ENCODE results near the genes OR10G8, VSIG2, STT3A and CDON.

- PRO-cap = no peak
These were observed 8.1 kb downstream of the OR6M1 start for GRCh38 chr11:123798198-123798397.

DNA sequence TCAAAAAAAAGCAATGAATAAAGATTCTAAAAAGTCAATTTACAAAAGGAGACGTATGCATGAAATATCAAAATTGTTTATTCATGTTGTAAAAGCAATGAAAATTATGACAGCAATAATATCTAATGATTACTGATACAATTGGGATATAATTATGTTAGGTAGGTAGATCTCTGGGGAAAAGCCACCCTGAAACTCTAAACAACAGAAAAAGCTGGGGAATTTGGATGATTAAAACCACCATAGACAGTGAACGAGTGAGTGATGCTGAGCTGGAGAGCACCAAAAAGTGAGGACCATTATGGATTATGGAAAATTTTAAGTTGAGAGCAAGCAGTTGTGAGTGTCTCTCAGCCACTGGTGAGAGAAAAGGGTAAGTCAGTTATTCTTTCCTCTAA, at the start of gene OR10G8:
OR10G8 (plus strand) TSS at position 304 of the 398 bp plus-strand sequence.
- PRO-cap = no peak

- PRO-cap = no peak
These were observed 6.9 kb downstream of the OR8B12 start for GRCh38 chr11:124536457-124537046.

DNA sequence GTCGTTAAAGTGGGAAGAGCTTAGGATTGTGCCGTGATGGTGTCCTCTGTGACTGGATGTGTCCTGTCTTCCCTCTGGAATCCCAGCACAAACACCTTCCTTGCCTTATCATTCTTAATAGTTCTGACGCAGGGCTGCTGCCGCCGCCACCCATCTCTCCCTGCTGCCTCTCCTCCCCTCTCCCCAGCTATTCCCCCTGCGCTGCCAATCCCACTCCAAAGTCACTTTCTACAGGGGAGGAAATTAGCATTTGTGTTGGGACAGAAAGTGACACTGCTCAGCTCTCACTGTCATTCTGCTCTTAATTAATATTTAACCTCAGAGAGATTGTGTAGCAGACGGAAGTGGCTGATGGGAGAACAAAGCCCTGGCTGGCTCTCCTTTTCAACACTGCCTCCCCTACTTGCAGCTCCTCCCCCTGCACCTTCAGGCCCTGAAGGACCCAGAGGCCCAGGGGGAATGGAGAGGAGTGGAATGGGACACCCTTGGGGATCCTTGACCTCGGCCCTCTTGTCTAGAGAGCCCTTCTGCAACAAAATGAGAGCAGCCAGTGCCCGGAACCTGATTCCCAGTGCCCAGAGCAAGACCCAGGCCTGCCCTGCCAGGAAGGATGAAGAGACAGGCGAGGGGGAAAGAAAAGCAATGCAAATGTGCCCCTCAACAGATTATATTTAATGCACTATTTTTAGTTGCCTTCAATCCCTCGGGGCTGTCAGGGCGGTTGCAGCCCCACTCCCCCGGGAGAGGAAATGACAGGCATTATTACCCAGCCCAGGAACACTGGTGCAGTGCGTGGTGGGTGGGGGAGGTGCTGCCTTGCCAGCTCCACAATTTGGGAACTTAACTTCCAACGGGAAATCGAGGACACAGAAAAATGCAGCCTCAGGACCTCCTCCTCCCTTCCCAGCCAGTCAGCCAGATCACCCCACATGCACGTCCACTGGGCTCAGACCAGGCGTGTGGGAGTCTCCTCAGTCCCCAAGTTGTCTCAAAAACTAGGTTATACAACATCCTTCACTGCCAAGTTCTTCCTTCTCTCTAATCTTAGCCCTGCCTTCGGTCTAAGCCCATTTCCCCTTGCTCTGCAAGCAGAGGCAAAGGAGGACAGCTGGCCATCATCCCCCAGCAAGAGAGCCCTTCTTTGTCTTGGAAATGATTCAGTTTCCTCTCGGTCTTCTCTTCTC, 14.5 kb upstream of the NRGN start:
- PRO-cap = no peak

- PRO-cap = no peak
These were observed 3.7 kb downstream of the VSIG2 start for GRCh38 chr11:124748198-124748929.

DNA sequence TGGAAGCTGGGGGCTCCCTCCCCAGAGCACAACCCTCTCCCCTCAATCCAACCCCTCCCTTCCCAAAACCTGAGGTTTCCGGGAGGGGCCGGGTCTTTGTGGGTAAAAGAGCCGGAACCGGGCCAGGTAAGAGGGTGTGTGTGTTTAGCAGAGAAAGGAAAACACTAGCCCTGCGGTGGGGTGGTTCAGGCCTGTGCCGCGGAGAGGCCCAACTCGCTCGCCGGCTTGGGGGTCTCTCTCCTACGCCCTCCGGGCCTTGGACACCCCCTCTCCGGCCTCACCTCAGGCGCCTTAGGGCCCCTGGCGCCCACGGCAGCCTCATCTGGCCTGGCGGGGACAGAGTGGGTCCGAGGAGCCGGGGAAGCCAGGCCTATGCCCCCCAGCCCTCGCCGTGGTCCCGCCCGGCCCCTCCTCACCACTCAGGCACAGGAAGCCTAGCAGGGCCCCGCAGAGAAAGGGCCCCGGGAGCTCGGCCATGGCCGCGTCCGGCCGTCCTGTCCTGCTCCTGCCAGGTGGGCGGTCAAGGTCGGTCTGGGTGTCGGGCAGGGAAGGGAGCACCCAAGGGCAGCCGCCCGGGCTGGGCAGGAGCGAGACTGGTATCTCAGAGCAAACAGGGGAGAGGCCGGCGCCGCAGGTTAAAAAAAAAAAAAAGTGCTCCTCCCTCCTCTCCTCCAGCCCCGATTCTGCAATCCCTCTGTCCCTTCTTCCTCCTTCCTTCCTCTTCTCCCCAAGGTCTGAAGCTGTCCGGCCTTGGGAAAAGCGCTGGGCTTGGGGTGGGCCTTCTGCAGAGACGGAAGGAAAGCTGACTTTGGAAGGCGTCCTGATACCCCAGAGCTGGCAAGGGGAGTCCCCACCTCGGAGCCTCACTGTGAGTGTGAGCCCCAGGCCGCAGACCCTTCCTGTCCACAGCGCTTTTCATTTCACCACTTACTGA, at the start of gene VSIG2:
VSIG2 (minus strand) TSS at position 595 of the 934 bp plus-strand sequence.
- PRO-cap = unidirectional peak, plus-strand start at position 192 of the sequence

DNA sequence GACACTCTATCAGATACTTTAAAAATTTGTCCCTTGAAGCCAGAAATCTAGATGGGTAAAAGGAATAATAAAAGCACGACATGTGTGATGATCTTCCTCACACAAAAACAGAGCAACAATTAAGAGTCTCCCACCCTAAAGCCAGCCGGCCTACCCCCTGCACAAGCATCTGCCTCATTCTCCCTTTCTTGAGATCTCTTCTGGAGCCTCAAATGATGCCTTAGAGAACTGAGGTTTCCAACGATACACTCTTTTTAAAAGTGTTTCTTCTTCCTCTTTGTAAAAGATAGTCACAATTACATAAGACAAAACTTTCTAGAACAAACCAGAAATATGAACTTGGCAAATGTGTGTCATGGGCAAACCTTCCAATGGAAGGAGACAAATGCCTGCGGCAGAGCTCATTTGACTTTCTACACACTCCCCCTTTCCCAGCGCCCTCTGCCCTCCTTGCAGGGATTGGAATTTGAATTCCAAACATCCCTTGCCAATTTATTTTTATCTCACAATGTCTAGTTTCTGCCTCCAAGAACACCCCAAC, 14.6 kb upstream of the ESAM start:
- PRO-cap = no peak

DNA sequence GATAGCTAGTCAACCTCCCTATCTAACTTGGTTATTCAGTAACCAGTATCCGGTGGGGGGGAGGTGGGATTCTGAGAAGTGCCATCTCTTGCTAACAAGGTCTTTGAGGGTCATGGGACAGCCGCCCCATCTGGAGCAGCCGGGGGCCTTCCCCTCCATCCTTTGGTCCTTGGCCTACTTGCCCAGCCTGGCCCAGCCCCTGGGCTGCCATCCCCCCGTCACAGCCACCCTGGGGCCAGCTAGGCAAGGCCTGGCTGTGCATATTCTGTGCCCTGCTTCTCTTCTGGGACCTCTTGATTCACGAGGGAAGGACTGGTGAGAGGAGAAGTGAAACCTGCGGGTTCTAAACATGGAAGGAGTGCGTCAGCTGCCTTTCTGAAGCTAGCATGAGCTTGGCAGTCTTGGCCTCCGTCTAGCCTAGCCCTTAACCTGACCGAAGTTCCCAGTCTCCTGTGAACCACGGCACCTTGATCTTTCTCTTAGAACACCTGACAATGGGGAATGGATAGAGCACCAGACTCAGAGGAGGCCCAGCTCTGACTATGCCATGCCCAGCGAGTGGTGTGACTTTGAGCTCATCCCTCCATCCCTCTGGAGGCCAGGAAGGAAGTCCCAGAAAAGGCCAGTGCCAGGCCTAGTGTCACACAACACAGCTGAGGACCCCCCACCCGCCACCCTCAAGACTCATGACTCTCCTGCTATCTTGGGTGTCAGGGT, 9.4 kb downstream of the SLC37A2 start:
- PRO-cap = no peak

- PRO-cap = no peak
These were observed 16.2 kb downstream of the TMEM218 start for GRCh38 chr11:125095210-125095626.

GRCh38 chr11:125228441-125228914, 63.9 kb downstream of the PKNOX2 start:
- PRO-cap = bidirectional peak, plus-strand start at chr11:125228729, minus-strand start at chr11:125228580

- PRO-cap = no peak
These were observed 97.0 kb downstream of the PKNOX2 start for GRCh38 chr11:125261474-125262084.

GRCh38 chr11:125272851-125273505, 108.4 kb downstream of the PKNOX2 start:
- PRO-cap = no peak

DNA sequence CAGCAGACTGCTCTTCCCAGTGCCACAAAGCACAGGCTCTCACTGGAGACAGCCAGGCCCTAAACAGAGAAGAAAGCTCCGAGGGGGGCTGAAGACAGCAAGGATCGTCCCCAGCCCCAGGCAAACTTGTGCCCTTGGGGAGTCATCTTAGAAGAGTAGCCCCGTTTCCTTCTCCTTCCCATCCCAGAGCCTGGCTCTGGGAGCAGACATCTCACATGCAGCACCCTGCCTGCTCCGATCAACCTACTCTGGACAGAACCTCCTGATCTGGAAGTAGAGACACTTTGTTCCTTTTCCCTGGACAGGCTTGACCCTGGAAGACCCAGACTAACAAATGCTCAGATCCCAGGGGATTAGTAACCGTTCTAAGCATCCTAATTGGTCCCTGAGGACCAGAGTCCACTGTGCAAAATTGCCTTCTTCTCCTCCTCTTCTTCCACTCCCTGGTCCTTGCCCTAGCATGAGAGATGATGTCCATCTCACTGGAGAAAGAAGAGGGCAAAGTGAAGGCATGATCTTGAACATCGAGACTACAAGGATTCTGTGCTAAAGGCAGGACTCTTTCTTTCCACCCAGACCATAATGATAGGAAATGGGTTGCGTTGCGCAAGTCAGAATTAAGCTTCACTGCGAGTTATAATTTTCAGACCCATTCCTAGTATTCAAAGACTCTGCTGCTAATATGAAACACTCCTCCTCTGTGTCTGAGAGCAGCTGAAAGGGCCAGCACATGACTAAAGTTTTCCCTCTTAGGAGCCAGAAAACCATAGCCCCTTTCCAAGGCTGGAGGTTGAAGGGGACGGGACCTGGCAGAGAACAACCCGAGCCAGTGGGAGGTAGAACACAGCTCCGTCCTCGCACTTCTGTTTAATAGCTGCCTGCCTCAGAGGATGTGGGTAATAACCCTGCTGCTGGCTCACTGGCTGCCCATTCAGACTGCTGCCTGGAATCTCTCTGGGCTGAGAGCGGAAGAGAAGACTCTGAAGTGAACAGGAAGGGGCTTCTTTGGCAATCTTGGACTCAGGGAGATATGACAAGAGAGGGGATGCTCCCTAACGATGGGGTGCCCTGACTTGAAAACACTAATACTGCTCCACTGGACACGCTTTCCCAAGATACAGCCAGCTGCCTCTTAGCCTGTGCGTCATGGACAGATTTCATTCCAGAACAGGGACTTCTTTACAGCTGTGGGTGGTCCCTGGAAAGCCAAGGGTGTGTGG, 157.3 kb downstream of the FEZ1 start:
- PRO-cap = no peak

DNA sequence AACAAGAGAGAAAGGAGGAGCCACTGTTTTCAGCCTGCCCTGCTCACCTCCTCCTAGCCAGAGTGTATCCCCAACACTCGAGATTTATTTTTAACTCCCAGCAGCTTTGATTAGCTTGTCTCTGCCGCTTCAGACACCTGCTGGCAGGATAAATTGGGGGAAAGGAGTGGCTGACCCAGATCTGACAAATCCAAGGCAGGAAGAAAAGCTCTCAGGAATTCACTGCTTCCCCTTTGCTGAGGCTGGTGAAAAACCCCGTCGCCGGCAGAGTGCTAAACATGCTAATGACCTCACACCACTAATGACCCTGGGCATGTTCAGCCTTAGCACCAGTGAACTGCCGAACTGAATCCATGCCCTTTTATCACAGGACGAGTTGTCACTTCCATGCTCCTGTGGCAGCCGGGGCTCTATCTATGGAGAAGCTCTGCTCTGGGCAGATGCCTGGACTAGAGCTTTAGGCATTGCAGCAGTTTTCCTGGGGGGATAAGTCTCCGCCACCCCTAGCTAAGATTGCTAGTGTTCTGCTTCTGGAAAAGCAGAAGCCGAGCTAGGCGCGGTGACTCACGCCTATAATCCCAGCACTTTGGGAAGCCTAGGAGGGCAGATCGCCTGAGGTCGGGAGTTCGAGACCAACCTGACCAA, 52.2 kb downstream of the FEZ1 start:
- PRO-cap = no peak

DNA sequence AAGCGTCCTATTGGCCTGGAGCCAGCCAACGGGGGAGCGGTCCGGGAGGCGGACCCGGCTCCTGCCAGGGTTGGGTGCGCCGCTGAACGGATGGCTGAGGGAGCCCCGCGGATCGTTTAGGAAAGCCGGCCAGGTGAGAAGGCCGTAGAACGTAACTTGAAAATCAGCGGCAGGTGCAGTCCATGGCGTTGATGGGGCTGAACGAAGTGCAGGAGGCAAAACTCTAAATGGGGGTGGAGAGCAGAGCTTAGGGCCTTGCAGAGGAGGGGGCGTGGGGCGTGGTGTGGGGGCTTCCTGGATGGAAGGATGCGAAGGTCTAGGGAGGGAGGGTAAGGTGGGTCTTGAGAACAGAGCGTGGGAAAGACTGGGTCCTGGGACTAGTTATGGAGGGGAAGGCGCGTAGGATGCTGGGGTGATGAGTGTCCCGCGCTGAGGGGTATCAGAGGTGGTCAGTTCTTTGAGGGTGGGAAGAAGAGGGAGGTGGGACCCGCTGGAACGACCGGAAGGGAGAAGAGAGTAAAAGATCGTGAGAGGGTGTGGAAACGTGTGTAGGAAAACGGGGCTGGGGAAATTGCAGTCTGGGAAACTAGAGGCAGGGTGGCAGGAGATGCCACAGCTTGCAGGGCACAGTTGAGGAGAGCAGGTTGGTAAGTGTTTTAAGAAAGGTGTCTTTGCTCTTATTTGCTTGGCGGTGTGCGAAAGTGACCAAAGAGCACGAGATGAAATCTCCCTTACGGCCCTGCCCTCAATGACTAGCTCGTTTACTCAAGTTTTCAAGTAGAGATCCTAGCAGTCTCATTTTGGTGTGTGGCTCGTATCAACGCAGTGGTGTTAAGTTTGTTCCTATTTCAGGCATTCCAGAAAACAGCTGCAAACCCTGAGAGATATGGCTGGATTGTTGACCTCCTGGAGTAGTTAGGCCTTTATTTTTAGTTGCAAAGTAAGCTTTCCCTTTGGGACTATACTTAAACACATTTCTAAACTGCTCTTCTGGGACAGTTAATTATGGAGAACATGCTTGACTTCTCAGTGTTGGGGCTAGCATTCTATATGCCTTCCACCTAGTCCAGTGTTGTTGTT, at the start of gene STT3A:
STT3A (plus strand) TSS at position 67 of the 1,080 bp plus-strand sequence.
- PRO-cap = bidirectional peak, plus-strand start at position 67 of the sequence, minus-strand start outside the sequence

DNA sequence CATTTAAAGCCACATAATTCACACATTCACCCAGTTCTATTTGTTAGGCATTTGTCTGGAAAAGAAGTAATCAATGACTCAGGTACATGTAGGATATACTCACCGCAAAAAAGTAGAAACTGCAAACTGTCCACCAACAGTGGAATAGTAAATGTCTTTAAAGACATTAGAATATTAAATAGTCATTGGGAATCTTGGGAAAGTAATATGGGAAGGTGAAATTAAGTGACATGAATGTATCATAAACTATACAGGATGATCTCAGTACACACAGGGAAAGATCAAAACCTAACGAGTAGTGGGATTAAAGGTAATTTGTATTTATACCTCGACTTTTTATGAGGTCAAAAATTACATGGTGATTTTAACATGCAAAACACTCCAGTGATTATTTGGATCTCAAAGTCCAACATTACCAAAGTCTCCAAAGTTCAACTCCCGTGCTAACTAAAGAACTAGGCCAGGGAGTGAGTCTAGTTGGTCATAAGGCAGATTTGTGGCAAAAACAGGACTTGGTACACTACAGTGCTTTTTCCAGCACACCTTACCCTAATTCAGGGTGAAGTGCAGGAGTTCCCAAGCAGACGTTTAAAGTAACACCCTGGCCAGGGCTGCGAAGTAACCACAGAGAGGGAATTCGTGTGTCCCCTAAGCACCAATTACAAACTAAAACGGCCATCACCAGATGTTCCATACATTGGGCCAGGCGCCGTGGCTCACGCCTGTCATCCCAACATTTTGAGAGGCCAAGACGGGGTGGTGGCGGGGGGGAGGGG, 1.2 kb downstream of the PUS3 start:
- PRO-cap = no peak

- PRO-cap = no peak
These were observed 10.5 kb downstream of the VSIG10L2 start for GRCh38 chr11:125956229-125956800.

GRCh38 chr11:125994582-125995222, 48.9 kb downstream of the VSIG10L2 start:
- PRO-cap = no peak

DNA sequence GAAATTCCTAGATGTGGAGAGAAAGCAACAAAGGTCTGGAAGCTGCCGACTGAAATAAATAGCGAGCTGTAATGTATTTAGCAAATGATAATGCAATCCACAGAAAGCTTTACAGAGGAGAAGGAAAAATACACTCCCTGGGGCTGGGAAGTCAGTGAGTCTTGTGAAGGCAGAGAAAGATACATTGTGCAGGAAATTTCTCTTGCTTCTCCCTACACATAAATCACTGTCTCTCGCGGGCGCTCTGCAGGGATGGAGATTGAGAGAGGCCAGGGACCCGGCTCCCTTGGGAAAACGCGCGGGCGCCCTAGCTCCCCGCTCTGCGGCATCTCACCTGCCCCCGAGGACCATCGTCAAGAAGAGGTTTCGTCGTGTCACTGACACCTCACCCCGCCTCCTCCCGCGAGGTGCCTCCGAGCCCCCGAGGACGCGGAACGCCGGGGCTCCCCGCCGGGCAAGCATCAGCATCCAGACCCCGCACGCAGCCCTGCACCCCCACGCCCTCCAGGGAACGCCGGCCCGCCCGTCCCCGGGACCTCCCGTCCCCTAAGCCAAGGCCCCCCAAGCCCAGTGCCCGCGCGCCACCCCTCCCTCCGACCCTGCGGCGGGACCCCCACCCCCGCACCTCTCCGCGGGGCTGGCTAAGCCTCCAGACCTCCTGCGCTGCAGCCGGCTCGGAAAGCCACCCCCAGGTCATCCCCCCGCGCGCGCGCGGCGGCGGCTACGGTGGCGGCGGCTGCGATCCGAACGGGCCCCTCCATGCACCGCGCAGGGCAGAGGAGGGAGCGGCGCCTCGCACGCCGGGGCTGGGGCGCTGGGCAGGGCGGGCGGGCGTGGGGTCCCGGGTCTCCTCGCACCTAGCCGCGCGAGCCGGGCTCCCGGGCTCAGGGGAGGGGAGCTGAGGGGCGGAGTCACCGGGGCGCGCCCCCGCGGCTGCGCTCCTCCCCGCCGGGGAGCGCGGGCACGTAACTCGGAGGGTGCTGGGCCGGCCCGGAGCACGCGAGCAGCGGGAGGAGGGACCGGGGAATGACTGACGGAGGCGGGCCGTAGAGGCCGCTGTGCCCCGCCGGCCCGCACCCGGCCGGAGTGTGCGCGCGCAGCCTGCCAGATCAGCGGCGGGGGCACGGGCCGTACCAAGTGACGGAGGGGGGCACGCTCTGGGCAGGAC, at the start of gene CDON:
CDON (minus strand) TSS at position 913 of the 1,168 bp plus-strand sequence.
- PRO-cap = bidirectional peak, plus-strand start at position 966 of the sequence, minus-strand start at position 1,060 of the sequence

GRCh38 chr11:126063122-126063916, 653 bp upstream of the CDON start:
- PRO-cap = bidirectional peak, plus-strand start at chr11:126063438, minus-strand start at chr11:126063301